Left cardiac atrium (tissue), 1 donor: ENCODE measurements around the gene FUT1.

DNA sequence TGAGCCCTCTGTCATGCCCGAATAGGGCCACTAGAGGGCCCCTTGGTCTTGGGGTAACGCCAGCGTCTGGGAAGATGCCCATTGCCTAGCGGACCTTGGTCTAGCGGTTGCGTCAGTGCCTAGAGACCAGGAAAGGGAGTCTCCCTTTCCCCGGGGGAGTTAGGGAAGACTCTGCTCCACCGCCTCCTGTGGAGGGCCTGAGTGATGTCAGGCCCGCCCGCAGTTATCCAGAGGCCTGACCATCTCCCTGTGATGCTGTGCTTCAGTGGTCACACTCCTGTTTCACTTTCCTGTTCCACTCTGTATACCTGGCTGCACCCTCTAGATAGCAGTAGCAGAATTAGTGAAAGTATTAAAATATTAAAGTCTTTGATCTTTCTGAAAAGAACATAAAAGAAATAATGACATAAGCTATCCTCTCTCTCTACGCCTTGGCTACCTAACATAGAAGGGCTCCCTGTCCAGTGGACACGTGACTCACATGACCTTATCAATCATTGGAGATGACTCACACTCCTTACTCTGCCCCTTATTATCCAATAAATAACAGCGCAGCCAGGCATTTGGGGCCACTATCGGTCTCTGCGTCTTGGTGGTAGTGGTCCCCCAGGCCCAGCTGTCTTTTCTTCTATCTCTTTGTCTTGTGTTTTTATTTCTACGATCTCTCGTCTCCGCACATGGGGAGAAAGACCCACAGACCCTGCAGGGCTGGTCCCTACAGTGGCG is 3.0 kb downstream of the PLA2G4C start:
- PRO-cap = unidirectional peak, plus-strand start at position 129 of the sequence

DNA sequence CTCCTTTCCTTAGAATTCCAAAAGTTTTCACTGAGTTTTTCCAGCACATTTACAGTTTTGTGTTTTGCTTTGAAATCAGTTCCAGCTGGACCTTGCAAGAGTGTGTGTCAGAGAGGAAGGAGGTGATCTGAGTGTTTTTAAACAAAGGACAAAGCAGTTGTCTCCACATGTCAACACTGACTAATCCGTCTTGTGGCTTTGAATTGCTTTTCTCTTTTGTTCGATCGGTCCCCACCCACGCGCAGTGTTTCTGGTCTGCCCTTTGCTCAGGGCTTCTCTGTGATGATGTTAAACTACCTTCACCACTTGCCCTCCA is 13.2 kb upstream of the PLA2G4C start:
- PRO-cap = no peak

- PRO-cap = no peak
Measured at GRCh38 chr19:48186508-48187070, 16.1 kb downstream of the ZSWIM9 start.

- PRO-cap = no peak
Measured at GRCh38 chr19:48211244-48211944, 40.9 kb downstream of the ZSWIM9 start.

- PRO-cap = no peak
Measured at GRCh38 chr19:48331922-48333091, 7.0 kb downstream of the EMP3 start.

GRCh38 chr19:48362990-48363759 is 565 bp downstream of the TMEM143 start:
- PRO-cap = unidirectional peak, plus-strand start at chr19:48363321; unidirectional peak, plus-strand start at chr19:48363357

GRCh38 chr19:48379065-48379434 is 12.3 kb downstream of the KDELR1 start:
- PRO-cap = no peak

GRCh38 chr19:48398882-48399162 is 5.4 kb downstream of the GRIN2D start:
- PRO-cap = no peak

DNA sequence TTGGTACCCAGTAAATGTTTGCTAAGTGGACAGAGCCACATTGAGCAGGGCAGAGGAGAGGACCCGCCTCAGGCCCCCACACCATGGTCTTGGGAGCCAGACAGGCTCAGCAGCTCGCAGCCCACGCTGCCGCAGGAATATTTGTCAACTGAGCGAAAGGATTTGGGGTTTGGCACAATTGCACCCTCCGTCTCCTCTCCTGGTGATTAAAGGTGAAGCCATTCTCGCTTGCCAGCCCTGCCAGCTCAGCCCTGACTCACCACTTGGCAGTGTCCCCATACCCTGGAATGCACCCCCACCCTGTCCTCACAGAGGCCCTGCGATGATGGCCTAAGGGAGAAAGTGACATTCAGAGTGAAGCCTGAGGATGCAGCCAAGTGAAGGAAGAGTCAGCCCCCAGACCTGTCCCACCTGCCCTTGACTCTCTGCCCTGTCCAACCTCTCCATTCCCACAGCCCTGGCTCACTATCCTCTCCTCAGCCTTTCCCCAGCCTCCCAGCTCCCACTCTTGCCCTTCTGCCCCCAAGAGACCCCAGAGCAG is 18.8 kb downstream of the CYTH2 start:
- PRO-cap = no peak

DNA sequence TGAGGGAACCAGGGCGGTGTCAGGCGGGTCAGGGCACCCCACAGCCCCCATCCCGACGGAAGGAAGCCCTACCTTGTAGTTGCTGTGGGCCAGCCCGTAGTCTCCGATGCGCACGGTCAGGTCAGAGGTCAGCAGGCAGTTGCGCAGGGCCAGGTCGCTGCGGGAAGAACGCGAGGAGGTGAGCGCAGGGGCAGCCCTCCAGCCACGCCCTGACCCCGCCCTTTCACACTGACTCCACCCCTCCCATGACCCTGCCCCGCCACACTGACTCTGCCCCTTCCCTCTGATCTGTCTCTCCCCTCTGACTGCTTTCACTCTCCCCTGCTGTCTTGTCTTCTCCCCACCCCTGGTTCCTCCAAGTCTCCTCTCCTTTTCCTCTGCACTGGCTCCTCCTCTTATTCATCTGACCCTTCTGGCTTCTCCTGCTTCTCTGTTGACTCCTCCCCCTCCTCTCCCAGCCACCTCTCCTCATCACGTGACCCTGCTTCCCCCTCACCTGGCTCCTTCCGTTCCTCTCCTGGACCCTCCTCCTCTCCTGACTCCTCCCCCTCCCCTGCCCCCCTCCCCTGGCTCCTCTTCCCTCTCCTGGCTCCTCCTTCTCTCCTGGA is 10.1 kb downstream of the LMTK3 start:
- PRO-cap = no peak

- PRO-cap = unidirectional peak, plus-strand start at chr19:48634655
Measured at GRCh38 chr19:48634160-48634913, 2.8 kb downstream of the DBP start.

GRCh38 chr19:48660645-48661422 is 12.0 kb downstream of the NTN5 start:
- PRO-cap = unidirectional peak, minus-strand start at chr19:48660934

DNA sequence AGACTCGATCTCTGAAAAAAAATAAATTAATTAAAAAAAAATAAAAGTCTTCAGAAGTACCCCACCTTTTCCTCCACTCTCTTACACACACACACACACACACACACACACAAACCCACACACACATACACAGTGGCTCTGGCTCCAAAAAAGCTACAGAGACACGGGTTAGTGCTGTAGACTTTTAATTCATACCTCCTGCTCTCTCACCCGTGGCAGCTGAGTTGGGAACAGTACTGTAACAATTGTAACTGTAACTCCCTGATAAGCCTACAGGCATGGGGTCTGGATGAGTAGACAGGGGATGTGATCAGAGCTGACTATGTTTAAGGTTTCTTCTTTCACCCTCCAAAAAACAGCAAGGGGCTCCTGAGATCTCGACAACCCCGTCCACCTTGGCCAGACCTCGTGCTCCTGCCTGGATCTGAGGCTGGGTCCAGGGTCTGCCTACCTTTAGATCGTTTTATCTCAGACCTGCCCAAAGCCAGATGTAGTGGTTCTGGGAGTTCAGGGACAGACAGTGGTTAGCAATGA is 1.2 kb upstream of the IZUMO1 start:
- PRO-cap = no peak

GRCh38 chr19:48752204-48753224 is at the start of gene FUT1:
Gene FUT1 (minus strand): TSS chr19:48752641.
- PRO-cap = bidirectional peak, plus-strand start at chr19:48752760, minus-strand start at chr19:48752641

DNA sequence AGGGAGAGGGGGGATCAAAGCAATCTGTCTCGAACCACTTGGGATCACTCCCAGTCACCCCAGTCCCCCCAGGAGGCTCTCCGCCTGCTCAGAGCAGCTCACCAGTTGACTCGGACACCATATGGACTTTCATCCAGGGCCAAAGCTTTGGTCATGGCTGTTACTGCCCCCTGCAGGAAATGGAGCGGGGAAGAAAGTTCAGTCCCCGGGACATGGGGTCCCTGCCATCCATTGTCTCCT is 2.7 kb upstream of the BCAT2 start:
- PRO-cap = no peak

GRCh38 chr19:48905548-48906262 is 5.6 kb downstream of the NUCB1 start:
- PRO-cap = no peak

- PRO-cap = bidirectional peak, plus-strand start at chr19:48965684, minus-strand start at chr19:48965689
Measured at GRCh38 chr19:48965519-48966448, 675 bp downstream of the FTL start.

GRCh38 chr19:49064075-49064489 is 536 bp downstream of the NTF4 start:
- PRO-cap = no peak

- PRO-cap = bidirectional peak, plus-strand start at chr19:49134032, minus-strand start at chr19:49133859
Measured at GRCh38 chr19:49133321-49134210, 14.2 kb downstream of the PPFIA3 start.

DNA sequence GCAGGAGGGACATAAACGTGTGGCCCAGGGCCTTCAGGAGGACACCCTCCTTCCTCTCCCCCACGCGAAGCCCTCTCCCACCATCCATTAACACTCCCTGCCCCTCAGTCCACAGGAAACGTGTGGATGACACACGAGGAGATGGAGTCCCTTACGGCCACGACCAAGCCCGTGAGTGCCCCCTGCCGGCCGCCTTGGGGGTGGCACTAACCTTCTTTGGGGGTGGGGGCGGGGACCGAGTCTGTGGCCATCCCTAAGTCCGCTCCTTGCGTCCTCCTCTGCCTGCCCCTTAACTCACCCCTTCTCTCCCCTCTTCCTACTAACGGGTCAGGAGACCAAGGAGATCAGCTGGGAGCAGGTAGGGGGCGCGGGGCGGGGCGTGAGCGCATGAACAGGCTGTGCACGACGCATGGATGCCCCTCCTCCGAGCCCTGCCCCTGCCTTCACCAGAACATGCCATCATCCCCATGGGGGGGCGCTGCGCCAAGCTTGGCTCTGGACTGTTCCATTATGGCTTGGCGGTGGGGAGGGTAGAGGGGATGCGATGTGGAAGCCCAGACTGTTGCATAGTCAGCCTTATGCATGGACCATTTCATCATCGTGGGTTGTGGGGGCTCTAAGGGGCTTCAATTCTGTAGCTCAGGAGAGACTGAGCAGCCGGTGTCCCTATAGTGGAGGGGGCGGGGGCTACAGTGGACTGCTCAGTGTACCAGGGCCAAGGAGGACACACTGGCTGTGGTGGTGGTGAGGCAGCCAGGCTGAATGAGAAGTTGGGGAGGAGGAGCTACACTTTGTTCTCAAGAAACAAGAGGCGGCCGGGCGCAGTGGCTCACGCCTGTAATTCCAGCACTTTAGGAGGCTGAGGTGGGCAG is 9.1 kb downstream of the HRC start:
- PRO-cap = no peak